Pulmonary lymph node (tissue), 1 donor: ENCODE measurements around a stretch of chr15.

GRCh38 chr15:57528423-57528866 lies 63.3 kb upstream of the MYZAP start:
- PRO-cap: no peak

- PRO-cap: no peak
Observed at GRCh38 chr15:57548762-57549198, 42.9 kb upstream of the MYZAP start.

DNA sequence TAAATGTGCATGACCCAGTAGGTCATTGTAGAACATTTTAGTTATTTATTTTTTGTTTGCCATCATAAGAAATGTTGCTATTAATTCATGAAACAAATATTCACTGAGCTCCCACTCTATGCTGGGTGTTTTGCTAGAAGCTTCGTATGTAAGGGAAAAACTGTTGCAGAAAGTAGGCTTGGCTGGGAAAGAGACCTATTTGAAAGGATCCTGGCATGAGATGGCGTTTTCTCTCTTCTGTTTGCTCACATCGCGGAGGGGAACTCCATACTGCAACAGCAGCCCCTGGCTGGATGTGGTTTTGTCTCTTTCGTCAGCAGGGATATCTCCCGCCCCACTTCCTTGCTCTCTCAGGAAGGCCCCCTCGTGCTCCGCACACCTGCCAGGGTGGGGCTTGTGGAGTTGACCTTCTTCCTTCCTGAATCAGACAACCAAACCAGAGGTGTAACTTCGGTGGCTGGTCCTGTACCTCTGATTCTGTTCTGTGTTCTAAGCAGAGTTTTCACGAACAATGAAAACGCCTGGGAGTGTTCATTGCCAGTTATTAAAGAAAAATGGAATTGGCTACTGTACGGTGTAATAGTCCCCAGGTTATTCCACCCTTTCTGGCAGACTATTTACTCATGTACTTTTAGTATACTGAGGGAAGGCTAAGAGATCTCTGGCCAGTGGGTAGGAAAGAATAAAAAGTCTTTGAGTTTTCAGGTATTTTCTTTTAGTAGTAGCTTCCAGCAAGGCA lies 26.3 kb upstream of the MYZAP start:
- PRO-cap: no peak

- PRO-cap: no peak
Observed at GRCh38 chr15:58228771-58229089, 90.5 kb downstream of the AQP9 start.

DNA sequence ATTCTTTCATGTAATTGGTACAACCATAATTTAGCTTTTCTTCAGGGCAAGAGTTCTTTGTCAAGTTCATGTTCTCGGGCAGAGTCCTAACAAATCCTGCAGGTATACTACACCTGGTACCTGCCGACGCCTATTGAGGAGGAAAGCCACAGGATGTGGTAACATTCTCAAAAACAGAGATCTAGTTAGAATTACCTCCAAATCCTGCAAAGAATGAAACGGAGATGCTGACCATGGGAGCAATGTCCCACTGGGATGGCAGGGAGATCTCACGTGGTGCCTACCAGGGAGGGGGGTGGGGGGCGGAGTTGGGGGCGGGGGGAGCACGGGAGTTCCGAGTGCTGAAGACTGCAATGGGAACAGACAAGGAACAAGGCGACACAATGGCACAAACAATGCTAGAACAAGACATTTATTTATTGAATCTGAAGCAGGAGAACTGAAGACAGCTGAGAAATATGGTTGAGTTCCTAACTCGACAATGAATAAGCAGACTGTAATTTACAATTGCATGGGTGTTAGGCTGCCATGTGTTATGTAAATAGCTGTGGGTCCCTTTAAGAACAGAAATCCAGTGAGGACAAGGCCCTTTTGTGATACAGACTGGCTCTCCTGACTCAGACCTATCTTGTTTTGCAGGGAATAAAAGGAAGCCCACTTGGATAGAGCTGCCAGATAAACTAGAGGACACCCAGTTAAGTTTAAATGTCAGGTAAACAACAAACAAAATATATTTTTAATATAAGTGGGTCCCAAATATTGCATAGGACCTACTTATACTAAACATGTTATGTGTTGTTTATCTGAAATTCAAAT lies 91.1 kb downstream of the AQP9 start:
- PRO-cap: no peak

GRCh38 chr15:58248020-58248576 lies 109.9 kb downstream of the AQP9 start:
- PRO-cap: no peak

DNA sequence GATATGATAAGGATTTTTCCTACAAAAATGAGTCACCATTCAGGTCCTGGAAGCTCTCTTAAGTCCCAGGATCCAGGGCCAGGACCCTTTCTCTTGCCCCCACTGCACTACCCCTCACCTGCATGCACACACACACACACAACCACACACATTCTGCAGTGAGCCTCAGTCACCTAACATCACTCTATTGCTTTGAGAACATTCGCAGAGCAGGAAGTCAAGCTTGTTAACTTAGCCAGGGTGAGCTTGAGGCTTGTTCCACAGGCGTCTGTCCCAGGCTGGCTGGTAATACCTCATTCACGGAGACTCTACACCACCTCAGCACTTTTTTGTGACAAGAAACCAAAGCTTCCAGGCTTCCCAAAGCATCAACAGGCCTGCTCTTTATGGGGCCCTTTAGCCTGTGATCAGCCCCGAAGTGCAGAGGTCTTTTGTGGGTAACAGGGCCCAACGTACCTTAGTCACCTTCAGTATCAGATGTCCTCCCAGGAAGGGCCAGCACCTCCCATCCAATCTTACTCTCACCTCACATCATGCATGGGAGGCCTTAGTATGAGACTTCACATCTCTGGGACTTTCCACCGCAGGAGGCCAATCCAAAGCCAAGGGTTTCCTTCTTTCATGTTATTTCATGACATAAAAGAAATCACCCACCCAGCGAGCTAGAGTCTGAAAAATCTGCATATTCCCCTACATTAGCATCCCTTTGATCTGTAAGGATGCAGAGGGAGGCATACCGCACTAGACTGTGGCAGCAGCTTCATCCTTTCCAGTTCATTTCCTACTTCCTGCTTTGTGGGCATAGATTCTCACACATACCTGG lies 73.9 kb upstream of the LIPC start:
- PRO-cap: no peak

DNA sequence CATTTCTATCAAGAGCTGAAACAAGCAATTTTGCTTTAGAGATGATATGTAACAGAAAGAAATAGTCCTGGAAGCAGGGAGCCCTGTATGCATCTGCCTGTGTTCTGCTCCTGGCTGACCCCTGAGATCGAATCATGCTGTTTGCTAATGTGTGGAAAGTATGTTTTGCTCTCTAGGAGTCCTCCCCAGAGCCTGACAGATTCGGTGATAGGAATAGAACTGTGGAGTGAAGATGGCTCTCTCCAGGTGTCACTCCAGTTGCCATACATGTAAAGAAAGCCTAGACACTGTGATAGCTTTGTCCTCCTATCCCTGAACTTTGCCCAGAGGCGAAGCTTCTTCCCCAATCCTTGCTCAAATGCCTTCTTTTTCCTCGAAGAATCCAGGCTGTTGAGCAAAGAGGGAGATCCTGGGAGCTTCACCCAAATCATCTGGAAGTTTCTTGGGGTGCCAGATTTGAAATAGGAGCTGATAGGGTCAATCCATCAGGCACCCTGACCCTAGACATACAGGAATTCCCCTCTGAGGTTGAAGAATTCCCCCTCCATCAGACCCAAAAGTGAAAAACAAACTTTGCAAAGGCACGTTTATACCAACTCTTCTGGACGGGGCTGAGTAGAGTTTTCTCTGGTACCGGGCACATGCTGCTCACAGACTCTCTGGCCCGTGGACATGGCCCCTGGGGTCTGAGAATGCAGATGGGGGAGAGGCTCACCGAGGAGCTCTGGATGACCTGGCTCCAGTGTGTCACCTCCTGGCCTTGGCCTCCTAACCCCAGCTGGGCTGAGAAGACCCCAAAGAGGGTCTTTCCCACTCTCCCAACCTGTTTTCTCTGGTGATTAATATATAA lies 11.4 kb upstream of the LIPC start:
- PRO-cap: no peak

- PRO-cap: unidirectional peak, minus-strand start at chr15:58459218
Observed at GRCh38 chr15:58458913-58459495, 27.2 kb downstream of the LIPC start.

DNA sequence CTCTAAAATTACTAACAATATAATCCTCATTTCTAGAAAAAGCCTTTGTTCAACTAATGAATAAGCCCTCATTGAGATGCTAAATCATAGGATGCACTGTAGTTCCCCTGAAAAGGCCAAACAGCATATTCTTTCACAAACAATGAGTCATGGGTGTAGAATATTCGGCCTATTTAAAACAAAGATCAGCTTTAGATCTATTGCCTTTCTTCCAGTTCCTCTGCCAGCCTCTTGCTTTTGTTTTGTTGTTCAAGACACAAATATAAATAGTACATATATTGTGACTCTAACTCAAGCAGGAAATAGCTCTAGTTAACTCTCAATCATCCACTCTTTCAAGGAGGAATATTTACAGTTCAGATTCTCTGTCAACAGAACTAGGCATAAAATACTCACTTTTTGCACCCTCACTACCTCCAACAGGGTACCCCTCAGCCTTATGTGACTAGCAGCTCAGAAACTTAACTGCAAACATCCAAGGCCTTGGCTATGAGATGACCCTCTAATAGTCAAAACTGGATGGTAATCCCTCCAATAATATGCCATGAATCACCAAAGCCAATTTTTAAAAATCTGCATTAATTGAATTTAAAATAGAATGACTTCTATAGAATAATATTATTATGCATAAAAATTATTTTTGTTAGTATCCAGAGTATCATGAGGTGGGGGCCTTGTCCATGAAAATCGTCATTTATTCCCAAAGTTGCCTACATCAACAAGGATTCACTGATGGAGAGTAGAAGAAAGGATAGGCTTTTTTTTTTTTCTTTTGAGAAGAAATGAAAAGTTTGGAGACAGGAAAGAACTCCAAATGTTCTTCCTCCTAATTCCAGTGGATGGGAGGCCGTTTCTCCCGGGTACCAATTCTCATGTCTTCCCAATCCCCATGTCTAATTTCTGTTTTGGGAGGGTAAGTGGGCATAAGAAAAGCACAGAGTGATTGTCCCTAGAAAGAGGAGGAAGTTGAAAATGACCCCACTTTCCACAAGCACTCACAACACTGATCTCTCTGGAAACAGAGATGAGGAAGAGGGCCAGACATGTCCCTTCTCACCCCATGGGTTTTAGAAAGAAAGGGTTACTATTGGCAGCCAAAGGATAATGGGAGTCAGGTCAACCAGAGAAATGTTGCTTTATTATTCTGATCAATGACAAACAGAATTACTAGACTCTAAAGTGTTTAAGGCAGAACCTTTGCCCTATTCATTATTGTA lies 82.1 kb downstream of the ADAM10 start:
- PRO-cap: no peak

- PRO-cap: no peak
Observed at GRCh38 chr15:58750191-58750362, 570 bp upstream of the ADAM10 start.

GRCh38 chr15:58793684-58794051 lies 22.6 kb downstream of the MINDY2 start:
- PRO-cap: no peak

- PRO-cap: no peak
Observed at GRCh38 chr15:58894327-58894764, 39.1 kb downstream of the SLTM start.

DNA sequence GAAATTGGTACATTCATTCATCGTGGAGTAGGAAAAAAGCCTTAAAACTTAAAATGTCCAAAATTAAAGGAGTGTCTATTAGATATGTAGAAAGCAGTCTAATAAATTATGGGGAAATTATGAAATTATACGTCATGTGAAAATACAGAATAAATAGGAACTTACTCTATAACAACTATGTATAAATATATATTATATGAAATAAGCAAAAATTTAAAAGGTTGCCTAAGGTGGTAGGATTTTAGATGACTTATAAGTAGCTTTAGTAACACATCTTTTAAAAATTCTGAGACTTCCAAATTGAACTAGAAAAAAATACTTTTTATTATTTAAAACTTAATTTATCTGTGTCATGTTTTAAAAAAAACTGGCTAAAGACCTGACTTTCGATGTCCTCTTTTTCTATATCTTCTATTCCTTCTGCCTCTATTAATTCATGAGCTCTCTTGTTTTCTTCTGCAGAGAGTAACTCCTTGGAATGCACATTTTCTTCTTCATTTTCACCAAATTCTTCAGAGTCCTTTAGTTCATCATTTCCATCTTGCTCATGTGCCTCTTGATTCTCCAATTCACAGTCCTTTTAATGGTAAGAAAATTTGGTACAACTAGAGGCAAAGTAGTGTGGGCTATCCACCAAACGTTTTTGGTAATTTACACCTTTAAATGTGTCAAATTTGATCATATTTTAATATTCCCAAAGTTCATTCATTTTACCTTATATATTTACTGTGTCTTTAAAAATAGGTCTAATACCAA lies 20.2 kb downstream of the SLTM start:
- PRO-cap: no peak

- PRO-cap: no peak
Observed at GRCh38 chr15:58932969-58933260, 564 bp downstream of the SLTM start.

DNA sequence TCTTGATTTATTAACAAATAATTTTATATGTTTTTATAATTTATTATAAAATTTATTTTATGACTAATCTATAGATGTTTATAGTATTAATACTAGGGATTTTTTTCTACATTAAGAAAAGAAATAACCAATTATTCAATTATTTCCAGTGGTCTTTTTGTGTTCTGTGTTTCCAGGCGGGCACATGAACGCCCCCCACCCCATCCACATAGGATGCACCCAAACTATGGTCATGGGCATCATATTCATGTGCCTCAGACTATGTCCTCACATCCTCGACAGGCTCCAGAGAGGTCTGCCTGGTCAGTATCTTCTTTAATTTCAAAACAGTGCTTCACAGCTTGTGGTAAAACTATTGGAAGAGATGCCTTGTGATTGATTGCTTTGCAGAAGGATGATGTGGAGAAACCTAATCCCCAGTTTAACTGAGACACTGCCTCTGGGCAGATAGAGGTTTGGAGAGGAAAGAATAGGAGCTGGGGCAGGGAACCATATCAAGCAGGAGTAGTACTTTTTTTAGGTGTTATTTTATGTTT lies 20.9 kb upstream of the CCNB2 start:
- PRO-cap: no peak

DNA sequence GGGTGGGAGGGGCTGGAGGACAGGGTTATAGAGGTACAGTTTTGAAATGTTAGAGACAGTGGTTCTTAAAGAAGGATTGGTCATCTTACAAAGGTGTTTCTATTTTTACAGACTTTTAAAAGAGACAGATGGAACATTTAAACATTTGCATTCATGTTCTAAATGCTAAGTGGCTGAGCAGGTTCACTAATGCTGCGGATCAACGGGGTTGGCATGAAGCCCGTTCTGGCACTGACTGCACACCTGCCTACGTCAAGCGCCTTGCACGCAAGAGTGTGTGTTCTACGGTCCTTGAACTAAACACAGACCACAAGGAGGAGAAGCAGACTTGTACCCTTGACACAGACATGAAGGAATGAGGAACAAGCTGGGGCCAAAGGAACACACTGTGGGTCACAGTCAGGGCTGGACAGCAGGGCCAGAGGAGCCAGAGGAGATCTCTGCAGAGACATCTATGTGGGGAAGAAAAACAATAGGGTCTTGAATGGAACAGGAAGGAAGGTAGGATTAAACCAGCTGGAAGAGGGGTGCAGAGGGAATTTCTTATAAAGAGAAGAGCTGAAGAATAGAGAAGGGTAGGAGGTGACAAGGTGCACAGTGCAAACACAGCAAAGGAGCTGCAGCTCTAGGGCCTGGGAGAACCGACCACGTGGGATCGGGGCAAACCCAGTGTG lies 47.9 kb upstream of the LDHAL6B start:
- PRO-cap: no peak

- PRO-cap: no peak
Observed at GRCh38 chr15:59293946-59294273, 78.8 kb downstream of the MYO1E start.

DNA sequence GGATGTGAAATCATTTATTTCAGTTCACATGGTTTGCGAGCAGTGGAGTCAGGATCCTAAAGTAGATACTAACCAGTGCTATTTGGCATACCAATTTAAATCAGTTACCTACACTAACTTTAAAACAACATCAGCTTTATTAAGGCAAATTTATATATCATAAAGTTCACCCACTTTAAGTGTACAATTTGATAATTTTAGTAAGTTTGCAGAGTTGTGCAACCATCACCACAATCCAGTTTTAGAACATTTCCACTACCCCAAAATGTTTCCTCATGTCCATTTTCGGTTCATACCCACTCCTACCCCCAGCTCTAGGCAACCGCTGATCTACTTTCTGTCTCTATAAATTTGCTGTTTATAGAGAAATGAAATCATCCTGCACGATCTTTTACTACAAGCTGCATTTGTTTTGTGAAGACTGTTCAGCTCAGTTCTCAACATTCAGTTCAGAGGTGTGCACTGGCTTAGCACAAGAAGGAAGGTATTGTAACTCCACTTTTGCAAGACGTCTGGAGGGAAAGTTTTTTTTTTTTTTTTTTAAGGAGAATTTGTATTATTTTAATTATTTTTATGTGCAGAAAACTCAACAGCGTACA lies 31.5 kb upstream of the FAM81A start:
- PRO-cap: no peak

DNA sequence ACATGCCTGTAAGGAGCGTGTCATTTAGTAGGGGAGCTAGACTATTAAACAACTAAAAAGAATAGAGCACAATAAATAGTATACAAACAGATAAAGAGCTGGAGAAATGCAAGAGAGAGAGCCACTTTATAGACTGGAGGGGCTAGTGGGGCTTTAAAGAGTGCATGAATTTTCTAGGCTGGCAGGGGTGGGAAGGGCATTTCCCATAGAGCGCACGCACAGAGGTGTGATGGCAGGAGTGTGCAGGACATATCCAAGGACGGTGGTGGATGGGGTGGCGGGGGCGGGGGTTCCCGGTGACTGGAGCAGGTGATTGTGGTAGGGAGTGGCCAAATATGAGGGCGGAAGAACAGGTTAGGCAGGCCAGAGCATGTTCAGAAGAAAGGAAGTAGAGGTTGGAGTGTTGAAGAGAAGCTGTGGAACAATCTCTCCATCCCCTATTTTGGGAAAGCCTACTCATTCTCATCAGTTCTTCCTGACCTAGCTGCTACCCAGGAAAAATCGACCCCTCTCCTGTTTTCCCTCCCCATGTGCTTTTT lies 18.1 kb downstream of the FAM81A start:
- PRO-cap: no peak